Occipital lobe (tissue), 2 donors: ENCODE results near the genes CDK4 and AVIL.

DNA sequence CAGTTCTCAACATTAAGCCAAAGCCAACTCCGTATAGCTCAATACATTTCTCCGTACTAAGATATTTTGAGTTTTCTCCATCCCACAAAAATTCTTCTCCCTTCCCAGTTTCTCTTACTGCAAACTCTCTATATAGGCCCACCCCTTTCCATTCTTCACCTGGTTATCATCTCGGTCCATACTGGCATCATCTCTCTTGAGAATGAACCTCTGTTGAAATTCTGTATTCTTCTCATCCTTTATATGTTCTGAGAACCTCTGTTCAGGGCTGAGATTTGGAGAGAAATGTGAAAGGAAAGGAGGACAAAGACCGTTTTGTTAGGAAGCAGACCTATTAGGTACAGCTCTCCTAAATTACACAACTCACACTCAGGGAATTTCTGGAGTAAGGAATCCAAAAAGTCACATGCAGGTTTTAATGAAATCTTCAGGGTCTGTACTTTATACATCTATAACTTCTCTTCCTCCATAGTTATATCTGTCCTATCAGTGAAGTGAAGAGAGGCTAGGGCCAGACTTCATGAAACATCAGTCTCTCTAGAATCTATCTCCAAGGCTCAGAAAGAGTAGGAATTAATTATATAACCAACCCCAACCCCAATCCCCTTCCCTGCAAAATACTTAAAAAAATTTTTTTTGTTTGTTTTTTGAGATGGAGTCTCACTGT lies 44.4 kb upstream of the STAC3 start:
- RAMPAGE, long total RNA = no peak

DNA sequence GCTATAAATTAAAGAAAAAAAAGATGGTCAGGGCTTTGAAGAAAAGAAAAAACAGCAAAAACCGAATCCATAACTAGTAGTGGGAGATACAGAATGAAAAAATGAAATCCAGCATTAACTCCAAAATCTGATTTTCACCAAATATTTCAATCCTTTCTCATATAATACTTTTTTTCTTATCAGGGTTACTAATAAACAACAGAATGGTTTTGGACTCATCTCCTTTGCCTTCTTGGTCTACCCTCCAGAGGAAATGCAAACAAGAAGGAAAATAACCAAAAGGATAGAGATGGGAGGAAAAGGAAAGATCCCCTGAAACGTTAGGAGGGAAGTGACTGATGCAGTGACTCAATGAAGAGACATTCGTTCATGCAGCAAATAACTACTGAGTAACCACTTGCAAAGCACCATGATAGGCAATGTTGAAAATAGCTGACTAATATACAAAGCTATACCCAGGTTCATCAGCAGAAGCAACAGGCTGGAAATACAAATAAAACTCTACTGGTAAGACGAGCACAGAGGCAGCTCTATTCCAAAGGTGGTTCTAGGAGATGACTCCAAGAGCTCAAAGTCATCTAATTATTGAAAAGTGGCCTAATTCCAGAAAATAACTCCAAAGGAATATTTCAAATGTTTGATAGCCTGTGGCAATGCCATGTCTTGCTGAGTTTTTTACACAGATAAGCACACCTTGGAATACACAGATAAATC lies 41.8 kb downstream of the R3HDM2 start:
- RAMPAGE, long total RNA = no peak

DNA sequence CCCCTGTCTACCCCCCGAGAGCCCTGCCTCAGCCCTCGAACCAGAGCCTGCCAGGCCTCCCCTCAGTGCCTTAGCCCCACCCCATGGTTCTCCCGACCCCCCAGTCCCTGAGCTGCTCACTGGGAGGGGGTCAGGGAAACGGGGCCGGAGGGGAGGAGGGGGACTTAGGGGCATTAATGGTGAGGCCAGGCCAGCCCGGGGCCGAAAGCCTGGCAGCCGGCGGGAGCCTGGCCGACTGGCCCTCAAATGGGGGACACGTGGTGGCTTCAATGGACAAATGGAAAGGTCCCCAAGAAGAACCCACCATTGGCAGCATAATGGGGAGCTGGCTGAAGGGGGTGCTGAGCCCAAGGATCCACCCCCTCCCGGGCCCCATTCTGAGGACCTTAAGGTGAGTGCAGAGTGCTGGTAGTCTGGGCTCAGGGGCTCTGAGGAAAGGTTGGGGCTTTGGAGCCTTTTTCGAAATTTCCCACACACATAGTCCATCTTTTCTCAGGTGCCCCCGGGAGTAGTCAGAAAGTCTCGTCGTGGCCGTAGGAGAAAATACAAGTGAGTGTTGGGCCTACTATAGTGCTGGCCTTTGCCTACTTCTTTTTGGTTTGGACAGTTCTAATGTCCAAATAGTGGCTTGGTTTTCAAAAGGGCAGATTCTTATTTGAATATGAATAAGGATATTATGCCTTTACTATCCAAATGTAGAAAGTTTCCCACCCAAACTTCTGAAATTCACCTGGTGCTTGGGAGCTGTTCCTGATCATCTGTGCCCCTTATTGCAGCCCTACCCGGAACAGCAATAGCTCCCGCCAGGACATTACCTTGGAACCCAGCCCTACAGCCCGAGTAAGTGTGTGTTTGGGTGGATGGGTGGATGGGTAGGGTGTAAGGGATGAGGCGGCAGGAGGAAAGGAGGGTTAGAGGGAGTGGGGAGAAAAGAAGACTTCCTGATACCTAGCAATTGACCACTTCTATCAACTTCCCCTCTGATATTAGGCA lies 5.8 kb downstream of the MBD6 start:
- RAMPAGE, long total RNA = no peak

DNA sequence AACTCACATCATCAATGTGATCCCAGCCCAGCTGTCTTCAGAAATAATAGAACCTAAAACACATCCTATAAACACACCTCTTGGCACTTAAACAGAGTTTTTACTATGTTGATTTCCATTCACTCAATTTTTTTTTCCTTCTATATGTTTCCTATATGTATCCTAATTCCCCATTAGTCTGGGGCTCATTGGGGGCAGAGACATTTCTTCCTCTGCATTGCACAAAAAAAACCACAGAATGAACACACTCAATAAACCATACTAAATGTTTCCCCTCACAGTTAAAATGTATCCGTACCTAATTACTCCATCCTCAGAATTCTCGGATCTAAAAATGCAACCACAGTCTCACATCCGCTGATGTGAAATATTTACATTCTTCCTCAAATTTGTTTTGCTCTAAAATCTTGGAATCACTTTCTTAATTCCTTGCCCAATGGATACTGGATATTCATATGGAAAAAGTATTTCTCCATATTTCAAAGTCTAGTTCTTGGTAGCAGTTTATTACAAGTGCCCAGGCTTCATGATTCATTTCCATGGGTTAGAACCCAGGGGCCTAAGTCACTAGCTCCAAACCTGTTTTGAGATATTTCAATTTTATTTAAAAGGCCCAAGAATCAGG lies 1.7 kb downstream of the DCTN2 start:
- RAMPAGE, long total RNA = no peak

GRCh38 chr12:57715521-57716566 lies 21.9 kb downstream of the OS9 start:
- RAMPAGE, long total RNA = no peak

- RAMPAGE, long total RNA = no peak
Observed at GRCh38 chr12:57735700-57736918, 2.4 kb downstream of the AGAP2 start.

DNA sequence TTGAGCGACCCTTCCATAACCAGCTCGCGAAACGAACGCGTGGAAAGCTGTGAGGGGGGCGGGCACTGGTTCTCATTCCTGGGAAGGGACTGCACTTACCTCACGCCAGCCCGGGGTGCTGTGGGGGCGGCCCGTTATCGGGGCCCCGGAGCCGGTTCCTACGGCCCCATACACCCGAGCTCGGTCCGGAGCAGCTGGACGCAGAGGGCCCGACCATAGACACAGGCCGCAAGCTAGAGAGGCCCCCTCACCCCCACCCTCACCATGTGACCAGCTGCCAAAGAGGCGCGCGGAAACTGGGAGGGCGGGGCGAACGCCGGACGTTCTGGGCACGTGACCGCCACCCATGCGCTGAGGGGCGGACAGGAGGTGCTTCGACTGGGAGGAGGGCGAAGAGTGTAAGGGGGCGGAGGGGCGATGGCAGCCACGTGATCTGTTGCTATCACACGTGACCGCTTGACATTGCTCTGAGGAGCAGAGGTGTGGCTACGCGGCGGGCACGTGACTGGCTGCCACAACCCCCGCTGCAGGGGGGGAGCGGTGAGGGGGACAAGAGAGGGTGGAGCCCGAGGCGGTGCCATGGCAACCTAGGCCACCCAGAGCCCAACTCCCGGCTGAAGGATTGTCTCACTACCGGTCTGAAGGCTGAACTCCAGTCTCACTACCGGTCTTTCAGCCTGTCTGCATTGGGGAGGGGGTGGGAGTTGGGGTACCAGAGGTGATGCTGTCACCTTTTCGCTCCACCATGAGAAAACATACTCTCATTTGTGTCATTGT lies at the start of gene CDK4:
Gene CDK4, minus strand, starts transcription at position 235 of the 777 bp plus-strand sequence.
- RAMPAGE, long total RNA = start-site peak on the minus strand centred at position 251 of the sequence, 111 bp wide, 664 and 553 reads in 2 replicates

DNA sequence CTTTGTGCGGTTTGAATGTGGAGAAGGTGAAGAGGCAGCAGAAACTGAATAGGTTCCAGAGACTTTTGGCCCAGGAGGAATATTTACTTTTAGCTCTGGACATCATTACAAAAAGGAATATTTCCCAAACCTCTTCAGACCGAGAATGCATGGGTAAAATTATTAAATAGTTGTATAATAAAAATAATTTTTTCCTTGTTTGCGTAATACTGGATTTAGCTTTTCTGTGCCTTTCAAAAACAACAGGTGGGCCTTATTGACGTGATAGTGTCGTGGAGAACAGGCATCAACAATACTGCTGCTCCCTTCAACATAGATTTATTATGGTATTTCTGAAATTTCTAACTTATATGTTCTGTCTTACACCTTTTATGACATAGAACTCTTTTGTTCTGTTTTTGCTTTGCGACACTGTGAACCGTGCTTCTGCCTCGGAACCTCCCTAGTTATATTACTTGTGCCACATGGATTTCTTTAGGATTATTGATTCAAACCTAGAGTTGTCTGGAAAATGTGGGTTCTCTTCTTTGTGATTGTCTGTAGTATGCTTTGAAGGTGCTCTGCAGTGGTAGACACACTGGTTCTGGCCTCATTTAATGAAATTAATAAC lies 14.1 kb downstream of the TSFM start:
- RAMPAGE, long total RNA = no peak

DNA sequence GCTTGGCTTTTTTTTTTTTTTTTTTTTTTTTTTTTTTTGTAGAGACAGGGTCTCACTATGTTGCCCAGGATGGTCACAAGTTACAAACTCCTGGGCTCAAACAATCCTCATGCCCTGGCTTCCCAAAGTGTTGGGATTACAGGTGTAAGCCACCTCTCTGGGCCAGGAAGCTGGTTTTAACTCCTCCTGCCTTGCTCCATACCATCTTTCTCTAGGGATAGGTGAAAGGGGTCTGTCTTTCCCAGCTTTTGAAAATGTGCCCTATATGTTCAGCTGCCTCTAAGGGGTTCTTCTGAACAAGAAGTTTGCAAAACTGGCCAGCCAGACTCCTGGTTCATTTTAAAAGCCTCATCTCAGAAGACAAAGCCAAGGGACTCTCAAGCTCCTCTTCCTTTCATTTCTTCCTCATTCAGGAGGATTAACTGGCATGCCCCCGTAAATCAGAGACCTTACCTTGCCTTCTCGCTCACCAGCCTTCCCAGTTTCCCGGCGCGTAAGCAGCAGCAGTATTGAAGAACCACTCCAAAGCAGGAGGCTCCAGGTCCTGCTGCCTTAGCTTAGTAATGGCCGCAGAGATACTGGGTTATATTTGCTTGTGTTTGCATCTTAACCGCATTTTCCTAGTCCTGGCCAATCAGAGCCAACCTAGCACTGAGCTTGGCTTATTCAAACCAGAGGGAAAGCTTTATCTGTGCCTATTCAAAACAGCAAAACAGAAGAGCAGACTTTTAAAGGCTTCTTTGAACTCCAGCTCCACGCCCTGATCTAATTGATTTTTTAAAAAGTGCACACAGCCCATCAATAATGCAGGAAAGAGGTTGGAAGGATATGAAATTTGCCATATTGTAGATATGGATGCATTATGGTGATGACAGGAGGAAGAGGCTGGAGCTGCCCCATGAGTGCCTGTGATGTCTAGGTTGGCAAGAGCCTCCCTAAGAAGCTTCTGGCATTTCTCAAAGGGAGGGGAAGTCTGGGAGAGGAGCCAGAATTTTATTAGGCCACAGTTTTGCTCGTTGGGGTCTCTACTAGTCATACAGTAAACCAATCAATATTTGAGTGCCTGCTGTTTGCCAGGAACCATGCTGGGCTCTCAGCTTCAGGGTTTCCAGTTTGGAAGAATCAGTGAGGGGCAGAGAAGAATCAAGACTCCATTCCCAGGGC lies at the start of gene AVIL:
Gene AVIL, minus strand, starts transcription at position 559 of the 1,164 bp plus-strand sequence.
- RAMPAGE, long total RNA = no peak

DNA sequence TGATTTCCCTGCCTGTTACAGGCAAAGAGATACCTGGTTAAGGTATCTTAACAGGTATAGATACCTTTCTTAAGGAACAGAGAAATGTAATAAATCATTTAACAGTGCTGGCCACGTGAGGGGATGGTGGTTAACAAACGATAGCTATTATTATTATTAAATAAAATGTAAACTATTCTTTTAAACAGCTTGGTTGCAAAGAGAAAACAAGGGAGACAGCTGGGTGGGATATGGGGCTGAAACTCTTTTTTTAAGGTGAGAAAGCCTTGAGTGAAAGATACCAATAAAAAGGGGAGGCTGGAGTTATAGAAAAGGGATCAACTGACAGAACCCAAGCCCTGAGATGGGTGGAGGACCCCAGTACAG lies 7.4 kb upstream of the AVIL start:
- RAMPAGE, long total RNA = no peak

GRCh38 chr12:57844224-57845028 lies 2.1 kb downstream of the CTDSP2 start:
- RAMPAGE, long total RNA = no peak

- RAMPAGE, long total RNA = no peak
Observed at GRCh38 chr12:57864881-57865872, 18.6 kb upstream of the CTDSP2 start.

GRCh38 chr12:58087211-58088069 lies 146.1 kb downstream of the ATP23 start:
- RAMPAGE, long total RNA = no peak

- RAMPAGE, long total RNA = no peak
Observed at GRCh38 chr12:58899771-58900323, 20.5 kb downstream of the LRIG3 start.

DNA sequence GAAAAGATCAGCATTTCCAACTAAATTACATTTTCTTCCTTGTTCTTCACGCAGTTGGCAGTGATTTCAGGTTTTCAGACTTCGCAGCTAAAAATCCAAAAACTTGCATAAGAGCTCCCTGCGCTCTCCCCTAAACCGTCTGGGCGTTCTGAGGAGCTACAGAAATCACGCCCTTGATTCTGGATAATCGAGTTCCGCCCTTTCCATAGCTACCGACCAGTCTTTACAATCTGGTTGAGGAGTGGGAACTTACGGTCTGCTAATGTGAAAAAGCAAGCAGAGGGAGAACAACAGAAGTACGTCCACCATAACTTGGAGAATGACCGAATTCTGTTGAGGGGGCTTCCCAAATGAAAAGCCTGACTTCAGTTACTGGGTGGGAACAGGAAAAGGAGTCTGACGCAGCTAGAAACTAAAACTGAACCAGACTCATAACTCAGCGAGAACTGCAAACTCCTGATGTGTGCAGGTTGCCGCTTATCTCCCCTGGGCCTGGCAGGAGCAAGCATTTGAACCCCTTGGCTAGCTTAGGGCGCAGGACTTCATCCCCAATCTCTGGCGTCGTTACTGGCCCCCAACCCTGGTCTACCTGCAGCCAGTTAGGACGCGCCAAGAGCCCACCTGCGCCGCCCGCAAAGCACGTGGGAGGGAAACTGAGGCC lies 1.0 kb downstream of the LRIG3 start:
- RAMPAGE, long total RNA = no peak

GRCh38 chr12:58939618-58940080 lies 19.3 kb upstream of the LRIG3 start:
- RAMPAGE, long total RNA = no peak

DNA sequence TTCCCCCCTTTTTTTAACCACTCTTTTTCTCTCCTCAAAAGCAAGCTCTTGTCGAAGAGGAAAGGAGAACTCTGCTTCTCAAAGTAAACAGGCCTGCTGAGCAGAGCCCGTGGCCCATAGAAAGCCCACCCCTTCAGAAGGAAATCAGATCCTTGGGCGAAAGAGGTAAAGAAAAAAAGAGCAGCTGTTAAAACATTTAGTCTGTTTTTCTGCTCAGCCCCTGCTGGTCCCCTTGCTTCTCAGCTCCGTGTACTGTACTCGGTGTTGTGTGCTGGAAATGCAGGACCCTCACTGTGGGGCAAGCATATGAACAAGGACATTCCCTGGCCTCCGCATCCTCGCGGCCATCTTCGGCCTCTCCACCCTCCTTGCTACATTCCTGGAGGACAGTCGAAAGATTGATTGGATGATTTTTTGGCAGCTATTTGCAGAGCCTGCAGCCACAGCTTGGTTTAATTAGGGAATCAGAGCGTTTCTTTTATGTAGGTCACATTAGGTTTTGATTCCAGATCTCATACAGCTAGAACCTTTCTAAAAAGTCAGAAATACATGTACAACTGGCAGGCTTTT lies 164.6 kb upstream of the LRIG3 start:
- RAMPAGE, long total RNA = no peak

GRCh38 chr12:59486915-59487147 lies 109.0 kb upstream of the SLC16A7 start:
- RAMPAGE, long total RNA = no peak

GRCh38 chr12:59595667-59595966 lies 212 bp upstream of the SLC16A7 start:
- RAMPAGE, long total RNA = no peak

- RAMPAGE, long total RNA = no peak
Observed at GRCh38 chr12:59615661-59616146, 19.9 kb downstream of the SLC16A7 start.